Hair follicular keratinocyte (primary cell): ENCODE measurements around a stretch of chr16.

DNA sequence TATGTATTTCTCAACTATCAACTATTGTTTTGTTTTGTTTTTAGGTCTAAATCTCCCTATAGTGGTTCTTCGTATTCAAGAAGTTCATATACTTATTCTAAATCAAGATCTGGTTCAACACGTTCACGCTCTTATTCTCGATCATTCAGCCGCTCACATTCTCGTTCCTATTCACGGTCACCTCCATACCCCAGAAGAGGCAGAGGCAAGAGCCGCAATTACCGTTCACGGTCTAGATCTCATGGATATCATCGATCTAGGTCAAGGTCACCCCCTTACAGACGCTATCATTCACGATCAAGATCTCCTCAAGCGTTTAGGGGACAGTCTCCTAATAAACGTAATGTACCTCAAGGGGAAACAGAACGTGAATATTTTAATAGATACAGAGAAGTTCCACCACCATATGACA lies 29.3 kb downstream of the RBBP6 start:
- RAMPAGE, long total RNA = no peak

DNA sequence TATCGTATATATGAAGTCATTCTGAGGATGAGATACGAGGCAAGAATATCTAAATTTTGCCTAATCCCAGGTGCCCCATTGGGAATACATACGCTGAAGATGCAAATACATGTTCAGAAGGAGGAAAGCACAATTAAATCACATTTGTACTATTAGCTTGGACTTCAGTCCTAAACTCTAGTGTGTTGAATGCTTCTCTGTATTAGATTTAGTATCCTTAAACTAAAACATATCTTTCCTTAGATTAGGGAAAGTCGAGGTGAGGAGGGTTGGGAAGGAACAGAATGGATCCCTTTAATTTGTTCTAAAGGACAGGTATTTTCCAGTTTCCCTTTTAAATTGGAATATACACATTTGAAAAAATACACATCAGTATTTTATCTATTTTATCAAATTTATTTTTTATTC lies 37.7 kb downstream of the TNRC6A start:
- RAMPAGE, long total RNA = no peak

- RAMPAGE, long total RNA = no peak
These were observed 51.4 kb upstream of the SLC5A11 start for GRCh38 chr16:24794275-24794812.

DNA sequence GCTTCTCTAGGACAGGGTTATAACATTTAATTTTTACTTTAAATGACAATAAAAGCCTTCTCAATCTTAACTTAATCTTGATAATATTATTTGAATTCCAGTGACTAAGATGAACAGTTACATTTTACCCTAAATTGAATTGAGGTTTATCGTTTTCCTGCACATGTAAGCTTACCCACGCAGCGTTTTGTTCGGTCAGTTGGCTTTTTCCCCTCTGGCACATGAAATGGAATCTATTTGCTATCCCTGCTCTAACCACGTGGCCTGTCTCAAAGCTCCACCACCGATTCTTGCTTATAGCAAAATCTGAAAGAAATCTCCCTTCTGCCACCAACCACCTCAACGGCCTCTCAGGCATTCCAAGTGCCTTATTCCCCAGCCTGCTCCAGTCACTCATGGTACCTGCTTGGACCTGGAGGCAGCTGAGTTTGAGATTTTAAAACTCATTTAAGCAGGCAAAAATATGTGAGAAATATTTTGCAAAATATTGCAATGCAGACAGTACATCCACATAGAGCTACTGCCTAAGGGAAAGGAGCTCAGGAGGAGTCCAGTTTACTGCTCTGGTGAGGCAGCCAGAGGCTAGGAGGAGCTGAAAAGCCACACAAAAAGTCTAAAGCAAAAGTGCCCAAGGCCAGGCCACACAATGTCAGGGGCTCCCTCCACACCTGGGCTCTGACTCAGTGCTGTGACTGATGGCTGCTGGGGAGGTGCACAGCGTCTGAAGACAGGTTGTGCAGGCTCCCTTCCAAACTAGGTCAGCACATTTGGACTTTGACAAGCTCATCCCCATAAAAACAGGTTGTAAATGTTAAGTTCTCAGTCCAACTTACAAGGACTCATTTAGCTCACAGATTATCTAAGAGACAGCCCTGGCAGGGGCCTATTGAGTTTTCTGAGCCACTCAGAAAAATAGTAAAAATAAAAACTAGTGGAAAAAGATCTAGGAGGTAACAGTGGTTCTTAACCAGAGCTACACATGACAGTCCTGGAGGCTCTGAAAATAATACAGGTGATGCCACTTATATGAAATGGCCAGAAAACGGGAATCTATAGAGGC lies 26.3 kb downstream of the ARHGAP17 start:
- RAMPAGE, long total RNA = no peak

- RAMPAGE, long total RNA = no peak
These were observed 17.2 kb downstream of the ARHGAP17 start for GRCh38 chr16:24997782-24998576.

- RAMPAGE, long total RNA = no peak
These were observed 46.5 kb upstream of the LCMT1 start for GRCh38 chr16:25065007-25065466.

DNA sequence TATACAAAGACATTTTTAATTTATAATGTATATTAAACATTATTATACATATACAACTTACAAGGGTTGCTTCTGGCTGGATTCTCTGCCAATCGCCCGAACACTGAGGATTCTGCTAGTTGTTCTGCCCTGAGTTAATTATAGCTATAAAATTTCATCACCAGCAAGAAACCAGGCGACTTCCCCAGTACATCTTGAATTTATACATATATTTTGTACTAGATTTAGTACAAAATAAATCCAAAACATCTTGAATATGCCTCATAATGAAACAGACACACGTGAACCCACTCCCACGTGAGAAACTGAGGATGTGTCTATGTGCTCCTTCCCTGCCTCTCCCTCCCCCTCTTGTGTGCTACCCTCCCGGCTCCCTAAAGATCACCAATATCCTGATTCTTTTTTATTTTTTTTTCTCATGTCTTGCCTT lies 1.2 kb upstream of the LCMT1 start:
- RAMPAGE, long total RNA = no peak

GRCh38 chr16:26598310-26598870 lies 468.3 kb upstream of the C16orf82 start:
- RAMPAGE, long total RNA = no peak

- RAMPAGE, long total RNA = no peak
These were observed 13.9 kb upstream of the KDM8 start for GRCh38 chr16:27189197-27190093.

- RAMPAGE, long total RNA = no peak
These were observed 23.4 kb downstream of the NSMCE1 start for GRCh38 chr16:27245121-27245664.

- RAMPAGE, long total RNA = no peak
These were observed 2.5 kb downstream of the IL4R start for GRCh38 chr16:27316345-27316664.

DNA sequence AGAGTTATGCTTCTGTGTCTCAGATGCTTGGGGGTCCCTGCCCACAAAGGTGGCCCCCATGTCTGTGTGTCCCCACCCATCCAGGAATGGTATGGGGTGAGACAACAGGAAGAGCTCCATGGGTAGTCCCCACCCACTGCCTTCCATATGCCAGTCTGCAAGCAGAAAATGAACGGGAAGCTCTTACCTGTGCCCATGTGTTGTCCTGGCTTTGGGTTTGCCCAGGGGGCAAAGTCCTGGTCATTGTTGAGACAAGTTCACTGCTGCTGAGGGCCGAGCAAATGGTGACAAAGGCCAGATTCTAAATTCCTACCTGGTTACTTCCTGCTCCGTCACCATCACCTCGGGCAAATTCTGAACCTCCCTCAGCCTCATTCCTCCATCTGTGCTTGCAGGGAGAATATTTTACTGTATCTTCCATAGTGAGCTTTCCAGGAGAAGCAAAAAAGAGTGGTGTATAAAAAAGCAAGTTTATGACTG lies 9.2 kb downstream of the IL4R start:
- RAMPAGE, long total RNA = no peak

DNA sequence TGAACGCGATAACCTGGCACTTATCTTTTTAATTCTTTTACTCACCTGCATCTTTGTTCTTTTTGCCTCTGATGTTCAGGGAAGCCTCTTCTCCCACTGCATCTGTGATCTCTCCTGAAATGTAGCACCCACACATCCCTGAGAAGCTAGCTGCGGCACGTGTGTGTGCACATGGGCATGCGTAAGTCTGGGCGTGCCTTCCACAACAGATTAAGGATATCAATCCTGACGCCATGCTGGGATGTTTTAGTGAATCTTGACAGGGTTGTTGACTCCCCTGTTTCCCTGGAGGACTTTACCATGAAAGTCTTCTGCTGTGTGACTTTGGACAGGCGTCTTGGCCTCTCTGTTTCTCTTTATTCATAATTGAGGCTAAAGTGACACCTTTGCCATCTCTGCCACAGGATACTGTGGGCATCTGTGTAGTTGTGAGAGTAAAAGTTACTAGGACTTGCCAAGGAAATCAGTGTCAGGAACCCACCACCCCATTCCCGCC lies 20.5 kb downstream of the IL4R start:
- RAMPAGE, long total RNA = no peak

GRCh38 chr16:27407055-27407665 lies 5.2 kb downstream of the IL21R start:
- RAMPAGE, long total RNA = no peak

DNA sequence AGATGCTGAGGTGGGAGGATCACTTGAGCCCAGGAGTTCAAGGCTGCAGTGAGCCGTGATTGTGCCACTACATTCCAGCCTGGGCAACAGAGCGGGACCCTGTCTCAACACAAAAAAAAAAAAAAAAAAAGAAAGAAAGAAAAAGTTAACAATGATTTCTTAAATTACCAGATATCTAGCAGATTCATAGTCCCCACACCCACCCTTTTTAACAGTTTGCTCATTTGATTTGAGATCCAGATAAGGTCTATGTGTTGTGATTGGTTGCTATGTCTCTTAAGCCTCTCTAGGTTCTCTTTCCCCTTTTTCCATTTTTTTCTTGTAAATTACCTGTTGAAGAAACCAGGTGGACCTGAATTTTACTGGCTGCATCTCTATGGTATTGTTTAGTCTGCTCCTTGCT lies 213.6 kb downstream of the KATNIP start:
- RAMPAGE, long total RNA = no peak

DNA sequence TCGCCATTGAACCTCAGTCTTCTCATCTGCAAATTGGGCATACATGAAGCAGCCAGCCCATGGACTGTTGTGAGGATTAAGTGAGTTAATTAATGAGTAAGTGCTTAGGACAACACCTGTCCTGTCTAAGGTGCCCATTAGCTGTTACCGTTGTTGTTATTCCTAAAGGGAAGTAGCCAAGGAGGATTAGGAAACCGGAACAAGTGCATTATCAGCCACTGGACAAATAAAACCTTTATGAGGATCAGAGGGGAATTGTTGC lies 169.4 kb downstream of the GSG1L start:
- RAMPAGE, long total RNA = no peak

DNA sequence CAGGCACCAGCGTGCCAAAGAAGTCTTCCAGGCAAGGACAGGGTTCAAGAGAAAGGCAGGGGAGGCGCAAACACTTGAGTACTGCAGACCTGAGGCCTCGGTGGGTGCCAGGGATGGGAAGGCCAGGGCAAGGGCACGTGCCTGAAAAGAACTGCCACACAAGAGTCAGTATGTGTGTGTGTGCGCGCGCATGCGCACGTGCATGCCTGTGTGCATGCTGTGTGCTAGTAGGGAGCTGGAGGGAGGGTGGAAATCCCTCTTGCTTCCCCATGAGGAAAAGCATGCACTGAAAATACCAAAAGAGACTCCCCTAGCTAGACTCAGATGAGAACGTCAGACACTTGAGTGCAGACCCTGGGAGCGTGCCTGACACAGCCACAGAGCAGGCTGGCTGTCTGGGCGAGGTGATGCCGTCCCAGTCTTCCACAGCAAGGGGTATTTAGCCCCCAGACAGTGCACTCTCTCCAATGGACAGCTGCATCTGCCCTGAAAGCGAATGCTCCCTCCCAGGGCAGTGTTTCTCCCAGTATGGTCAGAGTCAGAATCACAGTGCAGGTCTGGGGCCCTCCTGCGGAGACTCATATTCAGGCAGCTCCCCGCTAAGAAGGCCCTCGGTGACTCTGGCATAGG lies 40.2 kb upstream of the GSG1L start:
- RAMPAGE, long total RNA = no peak

GRCh38 chr16:28170918-28171285 lies 40.9 kb downstream of the XPO6 start:
- RAMPAGE, long total RNA = no peak

DNA sequence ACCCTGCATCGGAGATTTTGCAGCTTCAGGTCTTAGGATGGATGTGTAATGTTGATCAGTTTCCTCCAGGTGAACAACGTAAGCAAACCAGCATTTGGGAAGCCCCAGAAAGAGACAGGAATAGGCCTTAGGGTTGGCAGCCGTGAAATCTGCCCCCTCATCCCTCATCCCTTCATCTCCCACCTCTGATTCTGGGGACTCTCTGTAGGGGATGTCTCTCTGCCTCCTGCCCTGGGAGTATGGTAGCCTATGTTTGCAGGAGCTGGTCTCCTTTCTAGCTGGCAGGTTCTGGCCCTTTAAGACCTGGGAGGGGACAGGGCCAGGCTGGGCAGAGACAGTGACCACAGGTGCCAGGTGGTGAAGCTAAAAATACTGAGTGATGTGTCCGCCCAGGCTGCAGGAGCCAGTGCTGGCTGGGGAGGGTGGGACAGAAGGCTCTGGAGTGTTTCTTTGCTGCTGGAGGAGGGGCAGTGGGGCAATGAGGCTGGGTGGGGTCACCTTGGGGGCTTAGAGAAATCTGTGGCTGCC lies 30.6 kb upstream of the SBK1 start:
- RAMPAGE, long total RNA = no peak

- RAMPAGE, long total RNA = no peak
These were observed 18.9 kb downstream of the SGF29 start for GRCh38 chr16:28572625-28572973.